AG09309 (cell line): ENCODE measurements around a stretch of chr3.

GRCh38 chr3:143362567-143363197, 243.1 kb downstream of the CHST2 start:
- RRBS = no CpG with 5 or more reads among the region's 2 CpGs

DNA sequence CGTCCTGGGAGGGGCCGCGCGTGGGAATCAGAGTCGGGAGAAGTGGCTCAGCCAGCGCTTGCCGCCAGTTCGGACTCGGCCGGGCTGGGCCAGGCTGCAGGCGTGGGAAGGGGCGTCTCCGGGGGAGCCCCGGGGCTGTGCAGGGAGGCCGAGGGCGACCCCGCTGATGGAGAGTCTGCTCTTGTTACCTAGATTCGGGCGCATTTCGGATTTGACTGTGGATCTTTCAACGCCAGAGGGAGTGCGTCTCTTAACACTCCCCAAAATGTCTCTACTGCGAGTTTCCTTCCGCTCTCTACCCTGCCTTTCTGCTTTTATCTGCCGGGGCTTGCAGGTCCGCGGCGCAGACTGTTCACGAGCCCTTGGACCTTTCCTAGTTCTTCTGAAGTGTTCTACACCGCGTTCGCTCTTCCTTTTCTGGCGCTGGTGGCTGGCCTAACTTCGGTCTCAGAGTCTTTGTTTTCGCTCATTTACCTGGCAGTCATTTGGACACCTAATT, 1.4 kb downstream of the DIPK2A start:
- RRBS = 2% methylated on average over 4 of the region's 35 CpGs

- RRBS = no CpG with 5 or more reads among the region's 9 CpGs
Measured at GRCh38 chr3:145698149-145698692, 462.8 kb downstream of the PLOD2 start.

GRCh38 chr3:146152546-146153449, 8.2 kb downstream of the PLOD2 start:
- RRBS = no CpG with 5 or more reads among the region's 7 CpGs

- RRBS = no CpG with 5 or more reads among the region's 1 CpG
Measured at GRCh38 chr3:146238847-146239658, 11.9 kb downstream of the PLSCR4 start.

- RRBS = 13% methylated on average over 5 of the region's 28 CpGs
Measured at GRCh38 chr3:147394289-147395261, 11.8 kb downstream of the ZIC4 start.

- RRBS = 0% methylated on average over 1 of the region's 61 CpGs
Measured at GRCh38 chr3:147396900-147398196, 9.0 kb downstream of the ZIC4 start.

GRCh38 chr3:147411768-147412468, 2.8 kb downstream of the ZIC1 start:
- RRBS = 26% methylated on average over 8 of the region's 24 CpGs

- RRBS = 5% methylated on average over 1 of the region's 55 CpGs
Measured at GRCh38 chr3:147418521-147419576, 9.7 kb downstream of the ZIC1 start.

GRCh38 chr3:147732340-147732594, 323.1 kb downstream of the ZIC1 start:
- RRBS = no CpG with 5 or more reads among the region's 2 CpGs

- RRBS = no CpG with 5 or more reads among the region's 2 CpGs
Measured at GRCh38 chr3:148717936-148718286, 20.2 kb downstream of the AGTR1 start.

GRCh38 chr3:149145165-149145516, 15.7 kb downstream of the HPS3 start:
- RRBS = no CpG with 5 or more reads among the region's 1 CpG

GRCh38 chr3:149186472-149186941, 35.1 kb downstream of the CP start:
- RRBS = no CpG with 5 or more reads among the region's 10 CpGs

DNA sequence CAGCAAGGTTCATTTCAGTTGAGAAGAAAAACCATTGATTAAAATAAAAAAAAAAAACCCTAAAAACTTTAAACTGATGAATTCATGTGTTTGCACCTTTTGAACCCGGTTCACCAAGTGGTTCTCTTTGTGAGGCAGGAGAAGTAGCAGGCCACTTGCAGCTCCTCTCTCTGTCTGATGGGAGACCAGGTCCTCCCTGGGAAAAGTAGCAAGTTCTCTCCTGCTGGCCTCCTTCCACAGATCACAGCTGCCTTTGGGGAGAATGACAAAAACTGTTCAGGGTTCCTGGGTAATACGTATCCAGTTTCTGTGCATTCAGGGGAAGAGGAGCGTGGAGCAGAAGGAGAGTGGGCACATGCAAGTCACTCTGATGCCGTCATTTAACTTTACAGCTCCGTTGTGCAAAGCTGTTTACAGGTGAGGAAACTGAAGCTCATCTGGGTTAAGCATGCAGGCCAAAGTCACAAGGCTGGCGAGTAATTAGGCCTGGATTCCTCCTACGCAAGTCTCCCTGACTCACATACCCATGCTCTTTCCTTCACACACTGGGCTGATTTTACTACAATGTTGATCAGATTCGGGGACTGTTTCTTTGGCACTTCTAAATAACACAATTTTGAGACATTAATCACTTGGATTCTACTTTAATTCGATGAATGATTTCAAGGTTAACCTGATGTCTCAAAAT, 7.4 kb upstream of the TM4SF1 start:
- RRBS = no CpG with 5 or more reads among the region's 9 CpGs

DNA sequence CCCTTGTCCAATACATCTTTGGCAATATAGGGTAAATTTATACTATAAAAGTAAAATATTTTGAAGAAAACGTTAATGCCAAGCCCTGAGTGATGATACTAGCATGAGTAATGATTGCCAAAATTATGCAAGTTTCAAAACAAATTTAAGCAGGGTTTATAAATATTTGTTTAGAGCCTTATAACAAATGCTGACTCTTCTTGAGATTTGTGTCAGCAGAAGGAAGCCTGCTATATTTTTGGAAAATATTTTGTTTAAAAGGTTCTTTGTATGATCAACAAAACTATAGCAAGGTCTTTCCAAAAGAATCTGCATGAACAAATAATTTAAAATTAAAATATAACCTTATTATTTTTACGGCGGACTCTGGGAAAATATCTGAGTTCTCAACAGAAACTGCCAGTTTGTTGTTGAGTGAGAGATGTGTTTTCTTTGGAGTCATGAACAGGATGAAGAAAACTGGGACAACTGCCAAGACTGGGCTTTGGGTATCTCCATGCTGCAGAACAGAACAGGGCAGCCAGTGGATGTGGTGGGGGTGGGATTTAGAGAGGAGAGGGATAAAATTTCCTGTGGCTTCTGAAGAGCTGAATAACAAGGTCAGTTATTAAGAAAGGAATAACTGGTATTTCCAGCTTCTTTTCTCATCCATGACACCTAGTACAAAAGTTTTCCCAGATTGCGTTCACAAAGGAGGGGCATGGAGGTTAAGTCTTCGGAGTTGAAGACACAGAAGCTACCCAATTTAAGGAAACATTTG, 18.1 kb upstream of the TM4SF1 start:
- RRBS = no CpG with 5 or more reads among the region's 5 CpGs

GRCh38 chr3:149475043-149476148, 899 bp downstream of the TM4SF4 start:
- RRBS = no CpG with 5 or more reads among the region's 14 CpGs

GRCh38 chr3:149657384-149657650, 508 bp downstream of the WWTR1 start:
- RRBS = no CpG with 5 or more reads among the region's 10 CpGs

DNA sequence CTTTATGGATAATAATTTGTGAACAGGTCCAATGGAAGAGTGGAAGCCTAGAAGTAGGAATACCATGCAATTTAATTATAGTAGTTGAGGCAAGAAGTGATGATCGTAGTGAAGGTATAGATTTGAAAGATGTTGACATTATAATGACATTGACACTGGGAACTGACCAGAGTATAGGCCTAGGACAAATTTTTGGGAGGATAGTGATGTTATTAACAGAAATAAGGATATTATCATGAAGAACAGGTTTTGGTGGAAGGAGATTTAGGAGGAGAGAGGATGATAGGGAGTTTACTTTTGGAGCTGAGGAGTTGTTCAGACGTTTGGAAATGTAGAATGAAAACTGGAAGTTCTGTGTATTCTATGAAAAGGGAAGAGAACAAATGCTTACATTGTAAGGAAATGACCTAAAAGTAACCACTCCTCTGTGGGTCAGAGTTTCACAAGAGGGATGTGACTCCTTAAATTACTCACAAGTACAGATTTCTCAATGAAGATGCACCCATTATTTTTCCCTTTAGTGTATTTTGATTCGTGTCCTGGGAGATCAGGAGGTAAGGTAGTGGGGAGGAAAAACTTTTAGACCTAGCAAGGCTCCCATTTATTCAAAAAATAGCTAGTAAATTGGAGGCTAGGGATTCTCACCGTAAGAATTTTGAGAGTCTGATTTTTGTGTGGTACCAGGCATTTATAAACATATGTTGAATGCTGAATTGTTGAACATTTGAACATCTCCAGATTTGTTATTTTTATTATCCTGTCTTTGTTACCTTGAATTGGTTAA, 3.9 kb downstream of the RNF13 start:
- RRBS = no CpG with 5 or more reads among the region's 4 CpGs

DNA sequence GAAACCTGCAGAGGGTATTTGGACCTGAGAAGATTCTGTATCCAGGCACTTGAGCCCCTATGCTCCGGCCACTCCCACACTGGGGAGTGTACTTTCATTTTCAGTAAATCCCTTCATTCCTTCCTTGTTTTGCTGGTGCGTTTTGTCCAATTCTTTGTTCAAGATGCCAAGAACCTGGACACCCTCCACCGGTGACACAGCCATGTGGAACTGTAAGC, 68.3 kb upstream of the PFN2 start:
- RRBS = no CpG with 5 or more reads among the region's 3 CpGs